Right lobe of liver (tissue), 4 donors: Measurements from ENCODE around the gene SLC39A1.

DNA sequence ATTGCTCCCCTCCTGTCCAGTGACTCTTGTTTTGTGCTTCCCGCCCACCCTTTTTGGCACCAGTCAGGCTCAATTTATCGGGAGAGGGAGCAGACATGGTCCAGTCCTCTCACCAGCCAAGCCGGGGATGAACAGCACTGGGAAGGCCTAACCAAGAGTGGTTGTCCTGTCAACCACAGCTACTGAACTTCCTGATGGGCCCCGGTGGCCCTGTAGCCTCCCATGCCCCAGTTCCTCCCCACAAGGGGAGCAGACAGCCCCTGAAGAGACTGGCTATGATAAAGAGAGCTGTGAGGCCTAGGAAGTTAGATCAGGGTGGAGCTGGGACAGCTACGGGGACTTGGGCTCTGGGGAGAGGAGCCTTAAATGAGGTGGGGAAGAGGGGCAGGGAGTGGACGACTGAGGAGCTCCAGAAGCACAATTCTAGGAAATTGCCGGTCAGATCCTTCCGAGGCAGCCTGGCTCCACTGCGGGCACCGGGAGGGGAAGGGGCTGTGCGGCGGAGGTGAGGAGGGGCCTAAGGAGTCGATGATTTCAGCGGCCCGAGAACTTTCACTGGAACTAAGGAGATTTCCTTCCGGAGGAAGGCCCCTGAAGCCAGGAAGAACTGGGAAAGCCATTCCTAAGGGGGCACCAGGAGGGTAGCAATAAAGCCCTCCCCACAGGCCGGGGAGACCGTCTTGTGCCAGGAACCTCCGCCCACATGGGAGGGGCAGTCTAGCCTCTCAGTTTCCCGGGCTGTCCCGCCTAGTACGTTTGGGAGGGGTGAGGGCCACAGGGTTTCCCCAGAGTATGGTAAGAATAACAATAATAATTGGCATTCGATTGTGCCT, 19.4 kb downstream of the NPR1 start:
- PRO-cap, 4 experiments = peak in 1 of 4 experiments; most common minus-strand start position 693 of the sequence (in 1)
- RAMPAGE, long total RNA, 2 experiments = no peak in any of the 2 experiments

GRCh38 chr1:153698468-153698864, 20.0 kb downstream of the NPR1 start:
- PRO-cap, 4 experiments = peak in 2 of 4 experiments; most common plus-strand start chr1:153698554 (in 2); most common minus-strand start chr1:153698637 (in 1)
- RAMPAGE, long total RNA, 2 experiments = no peak in any of the 2 experiments

- PRO-cap, 4 experiments = no peak in any of the 4 experiments
- RAMPAGE, long total RNA, 2 experiments = no peak in any of the 2 experiments
These were observed 3.2 kb downstream of the INTS3 start for GRCh38 chr1:153731188-153731389.

- PRO-cap, 4 experiments = no peak in any of the 4 experiments
- RAMPAGE, long total RNA, 2 experiments = no peak in any of the 2 experiments
These were observed 19.1 kb downstream of the INTS3 start for GRCh38 chr1:153746823-153747450.

DNA sequence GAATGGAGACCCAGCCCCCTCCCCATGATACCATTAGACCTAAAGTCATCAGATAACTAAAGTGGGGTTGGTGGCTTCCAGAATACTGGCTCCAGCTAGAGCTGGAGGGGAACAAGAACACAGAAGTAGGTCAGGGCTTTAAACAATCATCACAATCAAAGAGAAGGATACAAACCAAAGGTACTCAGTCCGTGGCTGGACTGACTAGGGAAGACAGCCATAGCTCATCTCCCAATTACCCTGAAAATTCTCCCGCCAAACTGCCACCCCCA, 29.1 kb downstream of the SLC27A3 start:
- PRO-cap, 4 experiments = peak in 1 of 4 experiments; most common plus-strand start position 187 of the sequence (in 1)
- RAMPAGE, long total RNA, 2 experiments = no peak in any of the 2 experiments

DNA sequence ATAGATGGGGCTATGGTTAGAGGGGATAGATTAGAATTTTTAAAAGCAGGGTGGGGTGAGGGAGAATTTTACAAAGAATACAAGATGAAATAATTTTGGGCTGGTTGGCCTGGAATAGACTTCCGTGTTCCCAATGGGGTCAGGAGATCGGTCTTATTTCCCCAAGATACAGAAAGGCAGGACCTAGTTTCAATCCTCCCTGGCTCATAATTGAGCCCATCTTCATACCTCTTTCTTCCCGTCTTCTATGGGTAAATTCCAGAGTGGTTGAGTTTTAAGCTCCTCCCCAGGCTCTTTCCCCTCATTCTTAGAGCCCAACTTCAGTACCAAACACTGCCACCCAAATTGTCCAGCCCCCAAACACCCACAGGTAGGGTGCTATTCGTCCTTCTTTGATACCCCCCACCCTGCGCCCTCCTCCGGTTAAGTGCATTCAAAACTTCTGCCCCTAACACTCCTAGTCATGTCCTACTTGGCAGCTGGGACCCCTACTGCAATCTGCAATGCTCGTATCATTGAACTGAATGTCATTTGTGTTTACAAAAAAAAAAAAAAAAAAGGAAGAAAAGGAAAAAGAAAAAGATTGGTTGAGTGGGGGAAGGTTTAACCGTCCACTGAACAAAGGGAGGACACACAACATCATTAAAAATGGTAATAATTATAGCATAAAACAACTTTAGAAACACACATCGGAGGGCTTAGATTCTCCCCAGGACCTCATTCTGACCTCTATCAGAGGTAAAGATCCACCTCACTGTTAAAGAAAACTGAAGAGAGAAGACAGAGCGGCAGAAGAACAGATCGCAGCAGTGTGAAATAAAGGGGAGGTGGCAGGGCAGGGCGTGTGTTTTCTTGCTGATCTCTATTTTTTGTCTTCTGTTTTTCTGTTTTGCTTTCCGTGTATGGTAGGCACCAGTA, 34.2 kb downstream of the SLC27A3 start:
- PRO-cap, 4 experiments = no peak in any of the 4 experiments
- RAMPAGE, long total RNA, 2 experiments = no peak in any of the 2 experiments

DNA sequence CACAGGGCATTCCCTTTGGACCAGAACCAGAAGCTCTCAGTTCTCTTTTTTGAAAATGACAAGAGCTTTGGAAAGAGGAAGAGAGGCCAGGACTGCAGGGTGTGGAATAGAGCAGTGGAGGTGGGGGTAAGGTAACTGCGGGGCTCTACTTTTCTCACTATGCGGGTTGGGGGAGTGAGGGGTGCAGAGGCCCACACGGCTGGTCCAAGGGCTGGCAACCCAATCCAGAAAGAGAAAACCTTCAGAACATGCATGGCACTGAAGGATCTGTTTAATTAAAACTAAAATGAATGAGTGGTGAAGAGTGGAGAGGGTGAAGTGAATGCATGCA, 413 bp upstream of the DENND4B start:
- PRO-cap, 4 experiments = no peak in any of the 4 experiments
- RAMPAGE, long total RNA, 2 experiments = no peak in any of the 2 experiments

DNA sequence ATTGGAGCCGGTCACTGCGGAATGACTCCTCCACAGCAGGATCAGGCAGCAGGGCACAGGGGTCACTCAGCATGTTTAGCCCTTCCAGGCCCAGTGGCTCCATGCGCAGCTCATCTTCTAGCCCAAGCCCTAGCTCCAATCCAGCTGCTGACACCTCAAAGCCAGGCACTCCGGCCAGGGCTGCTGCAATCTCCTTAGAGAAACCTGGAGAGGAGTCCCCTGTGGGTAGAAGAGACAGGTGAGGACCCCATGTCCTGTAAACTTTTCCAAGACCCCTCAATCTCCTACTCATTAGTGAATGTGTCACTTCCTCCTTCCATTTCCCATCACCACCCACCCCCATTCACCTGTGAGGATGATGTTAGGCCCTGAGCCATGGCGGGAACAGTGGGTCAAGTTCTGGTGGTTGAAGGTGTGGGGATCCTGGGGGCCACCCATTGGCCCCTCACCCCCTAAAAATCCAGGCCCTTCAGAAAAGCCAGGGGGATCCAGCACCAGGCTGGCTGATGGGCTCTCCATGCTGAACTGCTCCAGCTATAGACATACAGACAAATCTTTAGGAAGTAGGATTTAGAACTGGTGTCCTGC, 1.7 kb upstream of the DENND4B start:
- PRO-cap, 4 experiments = no peak in any of the 4 experiments
- RAMPAGE, long total RNA, 2 experiments = no peak in any of the 2 experiments

DNA sequence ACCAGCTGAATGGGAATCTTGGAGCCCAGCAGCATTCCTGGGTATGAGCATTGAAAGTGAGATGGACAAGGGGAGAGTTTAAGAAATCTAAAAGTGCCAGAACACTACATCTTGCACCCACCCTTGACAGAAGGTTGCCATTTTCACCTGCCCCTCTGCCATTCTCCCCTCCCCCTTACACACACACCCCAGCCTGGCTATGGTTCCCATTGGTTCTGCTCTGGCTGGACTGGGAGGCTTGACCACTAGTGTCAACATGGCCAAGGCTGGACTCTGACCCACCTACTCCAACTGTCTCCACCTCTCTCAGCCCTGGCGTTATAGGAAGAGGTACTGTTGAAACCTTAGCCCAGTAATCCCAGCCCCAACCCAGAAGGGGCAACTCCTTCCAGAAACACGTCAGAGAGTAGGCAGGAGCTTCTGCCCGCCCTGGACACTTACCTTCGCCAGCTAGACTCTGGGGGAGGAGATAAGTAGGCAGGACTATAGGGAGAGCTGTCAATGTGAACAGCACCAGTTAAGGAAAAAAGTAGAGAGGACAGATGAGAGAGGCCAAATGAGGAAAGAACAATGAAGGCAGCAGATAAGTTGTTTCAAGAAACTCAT, 4.5 kb downstream of the CRTC2 start:
- PRO-cap, 4 experiments = peak in 4 of 4 experiments; most common plus-strand start position 309 of the sequence (in 3); most common minus-strand start position 166 of the sequence (in 1)
- RAMPAGE, long total RNA, 2 experiments = no peak in any of the 2 experiments

GRCh38 chr1:153963193-153964032, at the start of gene SLC39A1:
TSS of gene SLC39A1 (minus strand) at chr1:153963537.
- PRO-cap, 4 experiments = peak in 4 of 4 experiments; most common plus-strand start chr1:153963430 (in 3); most common minus-strand start chr1:153963537 (in 3)
- RAMPAGE, long total RNA, 2 experiments = start-site peak on the minus strand in 2 of 2 experiments, at chr1:153963267-153963572 at its widest, 28 to 440 reads per replicate

- PRO-cap, 4 experiments = no peak in any of the 4 experiments
- RAMPAGE, long total RNA, 2 experiments = no peak in any of the 2 experiments
These were observed 770 bp downstream of the JTB start for GRCh38 chr1:153976703-153977105.

DNA sequence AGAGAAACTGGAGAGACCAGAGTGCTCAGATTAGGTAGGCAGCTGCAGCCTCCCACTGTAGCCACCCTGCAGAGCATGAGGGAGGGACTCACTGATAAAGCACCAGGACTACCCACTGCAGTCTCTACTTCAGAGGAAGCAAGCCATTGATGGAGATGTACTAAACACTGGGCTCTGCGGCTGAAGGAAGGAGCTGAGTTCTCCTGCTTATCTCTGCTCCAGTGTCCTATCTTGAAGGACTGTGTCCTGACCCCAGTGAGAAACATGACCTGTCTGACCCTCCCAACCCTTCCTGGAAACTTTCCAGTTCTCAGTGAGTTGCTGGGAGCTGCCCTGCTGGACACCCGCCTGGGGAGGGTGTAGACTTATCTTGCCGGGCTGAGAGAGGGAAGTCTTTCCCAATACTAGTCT, 29.2 kb downstream of the ATP8B2 start:
- PRO-cap, 4 experiments = no peak in any of the 4 experiments
- RAMPAGE, long total RNA, 2 experiments = no peak in any of the 2 experiments

- PRO-cap, 4 experiments = no peak in any of the 4 experiments
- RAMPAGE, long total RNA, 2 experiments = no peak in any of the 2 experiments
These were observed 2.0 kb upstream of the IL6R start for GRCh38 chr1:154403287-154403486.

- PRO-cap, 4 experiments = peak in 2 of 4 experiments; most common plus-strand start chr1:154404053 (in 2); most common minus-strand start chr1:154403943 (in 2)
- RAMPAGE, long total RNA, 2 experiments = no peak in any of the 2 experiments
These were observed 1.5 kb upstream of the IL6R start for GRCh38 chr1:154403505-154404104.

DNA sequence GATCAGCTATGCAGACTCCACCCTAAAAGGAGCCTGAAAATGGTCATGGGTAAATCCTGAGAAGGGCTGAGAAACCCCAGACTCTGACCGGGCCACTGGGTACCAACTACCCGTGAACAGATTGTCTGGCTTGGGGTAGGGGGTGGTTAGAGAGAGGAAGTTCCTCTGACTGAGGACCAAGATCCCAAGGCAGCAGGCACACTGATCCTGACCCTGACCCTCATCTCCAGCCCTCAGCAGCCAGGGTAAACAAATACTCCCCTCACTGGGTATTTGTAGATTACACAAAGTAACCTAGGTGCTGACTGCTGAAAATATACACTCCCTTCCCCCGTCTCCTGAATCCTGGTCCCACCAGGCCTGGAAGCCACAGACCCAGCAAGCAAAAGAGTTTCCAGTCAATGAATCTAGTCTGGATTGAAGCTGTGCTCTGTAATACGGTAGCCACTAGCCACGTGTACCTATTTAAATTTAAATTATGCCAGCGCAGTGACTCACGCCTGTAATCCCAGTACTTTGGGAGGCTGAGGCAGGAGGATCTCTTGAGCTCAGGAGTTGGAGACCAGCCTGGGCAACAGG, 3.3 kb downstream of the IL6R start:
- PRO-cap, 4 experiments = peak in 4 of 4 experiments; most common plus-strand start position 301 of the sequence (in 2); most common minus-strand start position 409 of the sequence (in 3)
- RAMPAGE, long total RNA, 2 experiments = no peak in any of the 2 experiments

DNA sequence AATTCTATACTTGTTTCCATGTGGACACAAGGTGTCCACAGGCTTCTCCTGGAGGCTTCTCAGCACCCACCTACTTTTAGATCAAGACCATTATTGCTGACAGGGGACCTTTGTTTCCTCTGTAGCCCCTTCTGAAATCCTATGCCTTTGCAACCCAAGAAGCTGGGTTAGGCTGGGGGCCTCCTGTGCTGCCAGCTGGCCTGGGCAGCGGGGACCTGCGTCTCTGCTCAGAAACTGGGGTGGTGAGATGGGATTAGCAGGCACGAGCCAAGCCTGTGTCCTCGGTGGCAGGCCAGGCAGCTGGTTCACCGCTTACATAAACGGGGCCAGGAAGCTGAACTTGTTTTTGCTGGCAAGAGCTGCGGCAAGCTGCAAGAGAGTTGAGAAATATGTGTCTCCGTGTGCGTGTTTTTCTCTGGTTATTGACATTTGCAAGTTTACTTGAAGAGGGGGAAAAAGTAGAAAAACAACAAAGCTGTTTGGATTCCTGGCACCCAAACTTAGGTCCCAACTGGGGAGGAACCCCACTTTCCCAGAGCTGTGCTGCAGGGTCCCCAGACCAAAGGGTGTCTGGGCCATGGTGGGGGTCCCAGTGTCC, 14.3 kb downstream of the IL6R start:
- PRO-cap, 4 experiments = peak in 4 of 4 experiments; most common plus-strand start position 469 of the sequence (in 3); most common minus-strand start position 236 of the sequence (in 4)
- RAMPAGE, long total RNA, 2 experiments = no peak in any of the 2 experiments

- PRO-cap, 4 experiments = no peak in any of the 4 experiments
- RAMPAGE, long total RNA, 2 experiments = no peak in any of the 2 experiments
These were observed 25.1 kb downstream of the IL6R start for GRCh38 chr1:154430211-154430645.

DNA sequence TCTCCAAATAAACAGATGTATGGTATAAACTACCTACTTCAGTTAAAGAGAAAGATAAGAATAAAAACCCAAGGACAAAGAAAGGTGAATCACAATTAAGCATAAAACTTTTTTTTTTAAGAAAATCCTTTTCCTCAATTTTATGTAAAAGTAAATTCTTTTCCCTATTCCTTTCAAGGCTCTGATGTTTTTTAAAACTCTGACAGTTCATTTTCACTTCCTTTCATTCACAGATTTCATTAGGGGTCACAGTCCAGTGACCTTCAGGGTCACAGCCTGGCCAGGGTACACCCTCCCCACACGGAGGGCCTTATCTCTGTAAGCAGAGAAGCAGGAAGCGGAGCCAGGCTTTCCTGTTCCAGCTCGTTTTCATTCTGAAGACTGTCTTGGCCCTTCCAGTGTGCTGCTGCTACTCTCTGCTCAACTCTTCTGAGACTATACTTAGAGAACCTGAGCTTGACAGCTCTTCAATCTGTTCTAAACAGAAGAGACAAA, 5.1 kb upstream of the TDRD10 start:
- PRO-cap, 4 experiments = peak in 4 of 4 experiments; most common plus-strand start position 319 of the sequence (in 4); most common minus-strand start position 373 of the sequence (in 1)
- RAMPAGE, long total RNA, 2 experiments = no peak in any of the 2 experiments

DNA sequence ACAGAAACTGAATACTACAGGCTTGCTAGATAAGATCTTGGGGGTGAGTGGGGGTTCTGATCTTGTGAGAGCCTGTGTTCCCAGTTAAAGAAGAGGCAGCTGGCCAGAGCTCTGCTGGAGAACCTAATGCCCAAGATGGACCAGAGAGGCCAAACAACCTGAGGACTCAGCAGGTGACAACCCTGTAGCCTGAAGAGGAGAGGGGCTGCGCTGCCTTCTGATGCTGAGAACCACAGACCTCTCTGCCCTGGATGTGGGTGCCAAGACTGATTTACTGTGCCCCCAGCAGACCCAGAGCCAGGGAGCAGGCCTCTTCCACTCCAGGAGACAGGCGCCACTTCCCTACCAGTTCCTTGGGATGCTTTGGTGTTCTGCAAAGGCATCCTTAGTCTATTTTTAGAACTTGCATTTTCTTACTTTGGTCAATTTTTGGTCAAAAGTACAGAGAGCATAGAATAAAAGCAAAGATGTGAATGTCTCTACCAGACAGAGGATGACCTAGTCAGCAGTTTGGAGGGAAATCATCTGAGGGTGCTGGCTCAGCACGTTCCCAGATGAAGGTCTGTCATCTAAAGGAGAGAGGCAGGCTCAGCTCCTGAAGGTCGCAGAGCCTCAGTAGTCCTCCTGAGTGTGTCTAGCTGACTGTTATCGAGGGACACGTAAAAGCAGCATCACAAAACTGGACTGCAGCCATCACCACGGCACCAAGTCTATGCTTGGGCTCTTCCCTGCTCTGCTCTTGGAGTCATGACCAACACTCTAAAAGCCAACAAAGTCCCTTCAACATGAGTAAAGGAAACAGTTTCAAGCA, 15.2 kb downstream of the CHRNB2 start:
- PRO-cap, 4 experiments = no peak in any of the 4 experiments
- RAMPAGE, long total RNA, 2 experiments = no peak in any of the 2 experiments

- PRO-cap, 4 experiments = no peak in any of the 4 experiments
- RAMPAGE, long total RNA, 2 experiments = no peak in any of the 2 experiments
These were observed 17.0 kb downstream of the CHRNB2 start for GRCh38 chr1:154584475-154585113.